Frontal cortex (tissue), 2 donors: ENCODE results near the genes CHRNA1, CHN1, ATF2 and HOXD4.

DNA sequence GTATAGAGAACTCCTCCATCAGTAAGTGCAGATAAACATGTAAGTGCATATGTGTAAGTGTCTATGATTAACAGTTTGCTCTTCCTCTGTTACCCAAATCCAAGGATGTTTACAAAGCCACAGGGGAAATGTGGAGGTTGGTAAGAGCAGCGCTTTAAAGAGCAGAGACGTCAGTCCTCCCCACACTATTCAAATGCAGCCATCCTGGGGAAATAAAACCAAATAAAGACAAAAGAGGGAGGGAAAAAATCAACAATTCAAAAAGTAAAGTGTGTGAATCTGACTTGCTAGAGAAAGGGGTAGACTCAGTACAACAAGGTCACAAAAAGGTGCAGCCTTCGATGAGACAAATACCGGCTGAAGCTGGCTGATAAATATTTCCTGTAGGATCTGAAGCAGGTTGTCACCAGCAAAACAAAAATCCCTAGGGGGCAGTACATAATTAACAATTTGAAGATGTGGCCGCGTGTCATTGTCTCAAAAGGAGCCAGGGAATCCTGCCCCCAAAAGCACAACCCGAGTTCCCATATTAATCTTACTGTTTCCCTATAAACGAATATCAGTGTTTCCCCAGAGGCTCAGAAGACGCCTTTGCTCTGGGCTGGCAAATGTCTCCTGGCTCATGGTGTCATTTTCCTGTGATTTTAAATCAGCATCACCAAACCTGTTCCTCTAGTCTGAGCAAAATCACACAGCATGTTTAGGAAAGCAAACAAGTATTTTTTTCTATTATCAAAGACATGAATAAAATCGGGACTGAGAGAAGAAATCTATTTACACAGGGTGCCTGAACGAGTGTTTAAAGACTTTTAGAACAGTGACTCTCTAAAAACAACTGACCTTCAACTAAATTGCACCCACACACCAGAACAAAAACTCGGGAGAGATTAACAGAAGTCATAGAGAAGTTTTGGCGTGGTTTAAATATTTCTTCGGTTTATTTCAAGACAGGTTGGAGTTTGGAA is 216.7 kb downstream of the CDCA7 start:
- RAMPAGE, long total RNA, result no peak

GRCh38 chr2:173898403-173899352 is 66.5 kb downstream of the SP3 start:
- RAMPAGE, long total RNA, result no peak

- RAMPAGE, long total RNA, result no peak
Observed at GRCh38 chr2:173921491-173922376, 43.4 kb downstream of the SP3 start.

GRCh38 chr2:173928848-173929607 is 36.1 kb downstream of the SP3 start:
- RAMPAGE, long total RNA, result no peak

DNA sequence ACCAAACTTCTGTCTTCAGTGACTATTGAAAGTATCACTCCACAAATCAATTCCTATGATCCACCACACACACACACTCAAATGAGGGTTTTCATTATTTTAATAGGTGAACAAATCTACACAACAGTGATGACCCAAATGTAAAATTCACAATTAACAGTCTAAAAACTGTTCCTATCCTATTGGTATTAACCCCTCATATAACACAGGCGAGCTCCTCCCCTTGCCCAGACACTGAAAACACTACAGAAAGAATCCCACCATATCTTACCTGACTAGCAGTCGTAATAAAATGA is 2.5 kb downstream of the SP3 start:
- RAMPAGE, long total RNA, result no peak

- RAMPAGE, long total RNA, result no peak
Observed at GRCh38 chr2:174023595-174024663, 58.8 kb upstream of the SP3 start.

DNA sequence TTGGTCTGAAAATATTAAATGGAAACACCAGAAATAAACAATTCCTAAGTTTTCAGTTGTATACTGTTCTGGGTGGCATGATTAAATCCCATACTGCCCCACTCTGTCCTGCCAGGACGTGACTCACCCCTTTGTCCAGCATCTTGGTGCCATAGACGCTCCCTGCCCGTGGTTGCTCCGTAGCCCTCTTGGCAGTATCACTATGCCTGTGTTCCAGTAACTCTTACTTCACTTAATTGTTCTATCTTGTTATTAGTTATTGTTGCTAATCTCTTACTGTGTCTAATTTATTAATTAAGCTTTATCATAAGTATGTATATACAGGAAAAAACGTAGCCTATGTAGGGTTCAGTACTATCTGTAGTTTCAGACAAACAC is 71.3 kb upstream of the SP3 start:
- RAMPAGE, long total RNA, result no peak

GRCh38 chr2:174399647-174400119 is 4.2 kb downstream of the SCRN3 start:
- RAMPAGE, long total RNA, result no peak

DNA sequence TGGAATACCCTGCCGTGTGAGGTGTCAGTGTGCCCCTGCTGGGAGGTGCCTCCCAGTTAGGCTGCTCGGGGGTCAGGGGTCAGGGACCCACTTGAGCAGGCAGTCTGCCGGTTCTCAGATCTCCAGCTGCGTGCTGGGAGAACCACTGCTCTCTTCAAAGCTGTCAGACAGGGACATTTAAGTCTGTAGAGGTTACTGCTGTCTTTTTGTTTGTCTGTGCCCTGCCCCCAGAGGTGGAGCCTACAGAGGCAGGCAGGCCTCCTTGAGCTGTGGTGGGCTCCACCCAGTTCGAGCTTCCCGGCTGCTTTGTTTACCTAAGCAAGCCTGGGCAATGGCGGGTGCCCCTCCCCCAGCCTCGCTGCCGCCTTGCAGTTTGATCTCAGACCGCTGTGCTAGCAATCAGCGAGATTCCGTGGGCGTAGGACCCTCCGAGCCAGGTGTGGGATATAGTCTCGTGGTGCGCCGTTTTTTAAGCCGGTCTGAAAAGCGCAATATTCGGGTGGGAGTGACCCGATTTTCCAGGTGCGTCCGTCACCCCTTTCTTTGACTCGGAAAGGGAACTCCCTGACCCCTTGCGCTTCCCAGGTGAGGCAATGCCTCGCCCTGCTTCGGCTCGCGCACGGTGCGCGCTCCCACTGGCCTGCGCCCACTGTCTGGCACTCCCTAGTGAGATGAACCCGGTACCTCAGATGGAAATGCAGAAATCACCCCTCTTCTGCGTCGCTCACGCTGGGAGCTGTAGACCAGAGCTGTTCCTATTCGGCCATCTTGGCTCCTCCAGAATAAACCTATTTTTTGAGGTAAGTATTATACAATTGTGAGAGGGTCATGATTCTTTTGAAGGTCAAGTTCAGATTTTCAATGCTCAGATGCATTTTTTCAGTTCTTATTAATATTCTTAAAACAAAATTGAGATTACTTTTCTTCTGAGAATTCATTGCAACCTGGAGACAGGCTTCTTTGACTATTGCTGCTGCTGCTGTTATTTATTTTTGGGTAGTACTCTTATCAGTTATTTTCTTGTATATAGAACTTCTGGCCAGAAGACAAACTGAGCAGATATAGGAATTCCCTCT is 14.5 kb downstream of the SCRN3 start:
- RAMPAGE, long total RNA, result no peak

GRCh38 chr2:174585691-174586402 is 11.8 kb downstream of the WIPF1 start:
- RAMPAGE, long total RNA, result no peak

DNA sequence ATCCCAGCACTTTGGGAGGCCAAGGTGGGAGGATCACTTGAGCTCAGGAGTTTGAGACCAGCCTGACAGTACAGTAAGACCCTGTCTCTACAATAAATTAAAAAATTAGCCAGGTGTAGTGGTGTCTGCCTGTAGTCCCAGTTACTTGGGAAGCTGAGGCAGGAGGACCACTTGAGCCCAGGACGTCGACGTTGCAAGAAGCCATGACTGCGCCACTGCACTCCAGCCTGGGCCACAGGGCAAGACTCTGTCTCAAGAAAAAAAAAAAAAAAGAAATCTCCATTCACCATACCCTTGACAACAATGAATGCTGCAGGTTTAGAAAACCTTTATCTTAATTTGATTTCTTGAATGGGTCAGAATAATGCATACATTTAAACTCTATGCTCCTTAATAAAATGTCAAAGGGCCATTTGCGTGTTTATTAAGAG is 22.1 kb upstream of the WIPF1 start:
- RAMPAGE, long total RNA, result no peak

GRCh38 chr2:174655558-174655970 is 58.0 kb upstream of the WIPF1 start:
- RAMPAGE, long total RNA, result no peak

DNA sequence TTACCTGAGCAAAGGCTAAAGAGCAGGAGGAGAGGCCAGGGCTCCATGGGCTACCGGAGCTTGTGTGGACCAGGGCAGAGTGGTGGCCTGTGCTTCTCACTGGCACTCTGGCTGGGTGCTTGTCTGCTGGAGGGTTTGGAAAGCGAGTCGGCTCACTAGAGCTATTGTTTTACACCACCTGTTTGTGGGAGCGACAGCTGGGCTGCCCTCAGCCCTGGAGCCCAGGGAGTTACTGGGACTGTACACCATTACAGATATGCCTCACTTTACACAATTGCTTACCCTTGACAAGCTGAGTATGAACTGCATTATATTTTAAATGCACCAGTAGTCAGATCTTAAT is at the start of gene CHRNA1:
Gene CHRNA1 (minus strand): TSS at position 125 of the 343 bp plus-strand sequence.
- RAMPAGE, long total RNA, result no peak

DNA sequence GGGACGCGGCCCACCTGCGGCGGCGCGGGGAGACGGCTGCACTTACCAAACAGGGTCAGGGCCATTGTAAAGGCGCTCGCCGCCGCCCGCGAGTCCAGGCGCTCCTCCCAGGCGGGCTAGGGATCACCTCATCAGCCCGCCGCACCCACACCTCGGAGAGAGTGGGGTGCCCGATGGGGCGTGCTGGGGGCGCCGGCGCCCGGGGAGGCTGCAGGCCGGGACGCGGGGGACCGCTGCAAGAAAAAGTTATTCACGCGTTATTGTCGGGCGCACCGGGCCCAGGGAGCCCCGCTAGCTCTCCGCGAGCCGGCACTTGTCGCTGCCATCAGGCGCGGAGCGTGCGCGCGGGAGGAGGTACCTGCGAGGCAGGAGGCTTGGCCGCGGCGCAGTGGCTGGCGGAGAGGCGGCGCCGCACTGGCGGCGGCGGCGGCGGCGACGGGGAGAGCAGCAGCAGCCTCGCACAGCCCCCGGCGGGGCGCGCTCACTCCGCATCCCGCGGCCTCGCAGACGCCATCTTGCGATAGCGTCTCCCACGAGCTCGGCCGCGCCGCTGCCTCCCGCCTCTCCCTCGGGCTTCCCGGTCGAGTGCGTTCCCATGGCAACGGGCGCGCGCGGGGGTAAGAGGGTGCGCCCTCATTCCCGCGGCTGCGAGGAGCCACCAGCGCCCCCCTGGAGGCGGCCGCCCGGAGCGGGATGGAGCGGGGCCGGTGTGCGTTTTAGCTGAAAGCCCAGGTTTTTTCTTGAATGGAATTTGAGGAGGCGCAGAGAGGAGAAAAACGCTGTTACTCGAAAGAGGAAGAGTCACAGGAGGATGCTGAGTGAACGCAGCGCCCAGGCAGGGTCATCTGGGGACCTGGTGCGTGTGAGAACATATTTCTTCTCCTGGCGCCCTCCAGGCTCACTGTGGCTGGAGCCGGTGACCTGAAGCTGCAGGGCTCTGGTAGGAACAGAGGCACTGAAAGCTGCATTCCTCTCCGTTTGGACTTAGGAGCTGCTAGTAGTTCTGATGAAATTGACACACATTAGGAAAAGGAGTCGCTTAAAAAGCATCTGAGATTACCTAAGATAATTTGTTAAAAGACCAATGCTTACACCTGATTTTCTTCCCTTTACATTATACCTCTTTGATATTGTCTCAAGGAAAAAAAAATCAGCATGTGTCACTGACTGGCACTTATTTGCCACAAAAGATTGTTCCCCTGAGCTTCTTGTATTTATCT is at the start of gene CHN1:
Gene CHN1 (minus strand): TSS at position 534 of the 1,220 bp plus-strand sequence.
- RAMPAGE, long total RNA, result no peak

DNA sequence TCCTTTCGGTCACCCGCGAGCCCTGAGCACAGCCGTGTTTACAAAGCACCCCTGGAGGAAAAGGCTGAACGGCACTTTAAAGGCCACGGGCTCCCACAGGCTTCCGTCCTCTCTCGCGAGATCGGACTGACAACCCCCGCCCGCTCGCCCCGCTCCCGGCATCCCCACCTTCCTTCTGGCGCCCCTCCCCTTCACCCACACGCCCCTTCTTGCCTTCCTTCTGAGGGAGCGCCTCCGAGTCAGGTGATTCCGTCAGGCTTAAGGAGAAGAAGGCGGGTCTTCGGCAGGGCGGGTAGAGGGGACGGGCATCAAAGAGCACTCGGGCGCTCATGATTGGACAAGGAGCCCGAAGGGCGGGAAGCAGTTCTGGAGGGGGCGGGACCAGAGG is at the start of gene ATF2:
Gene ATF2 (minus strand): TSS at position 131 of the 388 bp plus-strand sequence.
- RAMPAGE, long total RNA, result no peak

GRCh38 chr2:175787971-175788203 is 214.2 kb downstream of the LNPK start:
- RAMPAGE, long total RNA, result no peak

DNA sequence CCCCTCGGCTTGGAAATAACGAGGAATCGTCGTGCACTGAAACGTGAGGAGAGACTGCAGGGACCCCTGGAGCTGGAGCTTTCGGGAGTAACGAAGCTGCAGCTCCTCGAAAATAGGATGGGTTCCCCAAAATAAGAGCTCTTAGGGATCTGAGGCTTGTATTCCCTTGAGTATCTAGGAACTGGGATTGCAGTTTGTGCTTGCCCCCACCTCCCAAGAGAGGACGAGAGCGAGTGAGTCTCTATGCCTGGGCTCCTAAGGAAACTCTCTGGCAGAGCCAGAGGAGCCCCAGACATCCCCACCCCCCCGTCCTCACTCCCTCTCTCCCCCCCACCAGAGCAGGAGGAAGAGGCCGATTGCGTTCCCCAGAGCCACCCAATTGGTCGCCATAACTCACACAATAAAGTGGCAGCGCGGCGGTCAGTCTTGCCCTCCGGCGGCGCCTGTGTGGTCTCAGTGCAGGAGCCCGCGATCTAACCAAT is 1.5 kb upstream of the HOXD12 start:
- RAMPAGE, long total RNA, result no peak

GRCh38 chr2:176115633-176116257 is 833 bp upstream of the HOXD10 start:
- RAMPAGE, long total RNA, result no peak

GRCh38 chr2:176123680-176124350 is 1.3 kb downstream of the HOXD9 start:
- RAMPAGE, long total RNA, result no peak

GRCh38 chr2:176151078-176151765 is at the start of gene HOXD4:
TSS of gene HOXD4 (plus strand) at chr2:176151550.
- RAMPAGE, long total RNA, result no peak